ENCODE results near the gene FAM156B.

GRCh38 chrX:49184946-49185345 is 1.2 kb downstream of the PRICKLE3 start:
- PRO-cap, 6 experiments = no peak in any of the 6 experiments
- RAMPAGE, long total RNA, 2 experiments = no peak in any of the 2 experiments
- RRBS = no CpG with 5 or more reads among the region's 10 CpGs

DNA sequence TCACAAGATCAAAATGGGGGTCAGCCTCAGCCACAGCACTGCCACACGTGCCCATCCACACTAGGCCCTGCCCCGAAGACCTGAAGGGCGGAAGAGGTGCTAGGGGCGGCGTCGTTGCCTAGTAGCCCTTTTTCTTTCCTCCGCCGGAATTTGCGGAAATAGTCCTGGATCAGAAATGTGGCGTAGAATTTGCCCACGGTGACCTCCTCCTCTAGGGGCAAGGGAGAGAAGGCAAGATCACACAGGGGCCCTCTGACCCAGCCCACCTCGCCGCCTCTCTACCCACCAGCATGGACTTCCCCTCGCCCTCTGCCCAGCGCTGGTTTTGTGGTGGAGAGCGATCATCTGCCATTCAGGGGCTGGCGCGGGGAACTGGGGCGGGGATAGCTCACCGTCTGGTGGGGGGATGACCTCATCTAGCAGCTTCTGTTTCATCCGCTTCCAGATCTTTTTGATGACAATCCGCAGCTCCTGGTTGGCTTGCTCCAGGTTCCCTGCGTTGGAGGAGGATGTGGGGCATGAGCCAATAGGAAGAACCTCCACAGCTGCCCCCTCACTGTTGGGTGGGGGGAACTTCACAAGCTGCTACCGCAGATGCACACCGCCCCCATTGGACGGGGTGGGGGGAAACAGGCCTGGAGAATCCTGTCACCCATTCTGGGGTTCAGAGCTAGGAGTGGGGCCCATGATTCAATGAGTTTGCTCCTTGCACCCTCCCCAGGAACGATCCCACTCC is 9.7 kb upstream of the SYP start:
- PRO-cap, 6 experiments = peak in 4 of 6 experiments; most common minus-strand start position 361 of the sequence (in 3)
- RAMPAGE, long total RNA, 2 experiments = no peak in any of the 2 experiments
- RRBS = no CpG with 5 or more reads among the region's 27 CpGs

- PRO-cap, 6 experiments = no peak in any of the 6 experiments
- RAMPAGE, long total RNA, 2 experiments = no peak in any of the 2 experiments
- RRBS = no CpG with 5 or more reads among the region's 7 CpGs
These were observed 1.1 kb downstream of the PAGE4 start for GRCh38 chrX:49830168-49830567.

GRCh38 chrX:49877273-49877738 is 2.0 kb upstream of the USP27X start:
- PRO-cap, 6 experiments = no peak in any of the 6 experiments
- RAMPAGE, long total RNA, 2 experiments = no peak in any of the 2 experiments
- RRBS = no CpG with 5 or more reads among the region's 3 CpGs

DNA sequence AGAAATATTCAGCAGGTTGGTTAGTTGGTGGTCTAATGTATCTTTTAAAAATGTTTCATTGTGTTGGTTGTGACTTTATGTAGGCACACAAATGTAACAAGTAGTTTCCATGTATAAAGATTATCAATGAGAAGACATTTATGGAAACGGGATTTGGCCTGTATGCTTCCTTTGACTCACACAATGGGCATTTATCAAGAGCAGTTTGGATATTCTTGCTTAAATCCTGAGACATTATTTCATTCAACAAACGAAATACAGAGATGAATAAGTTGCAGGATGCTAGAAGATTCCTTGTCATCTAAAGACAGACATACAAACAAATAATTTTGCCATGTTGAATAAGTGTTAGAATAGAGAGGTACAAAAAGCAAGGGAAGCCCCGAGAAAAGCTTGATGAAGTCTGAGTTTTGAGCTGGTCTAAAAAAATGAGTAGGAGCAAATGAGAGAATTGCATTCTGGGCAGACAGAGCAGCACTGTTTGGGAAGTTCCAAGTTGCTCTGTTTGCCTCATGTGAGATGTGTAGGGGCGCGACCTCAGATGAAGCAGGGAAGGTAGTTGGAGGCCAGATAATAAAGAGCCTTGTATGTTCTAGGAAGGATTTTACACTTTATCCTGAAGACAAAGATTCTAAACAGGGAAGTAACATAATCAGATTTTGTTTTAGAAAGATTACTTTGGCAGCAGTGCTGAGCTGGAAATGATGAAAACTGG is 3.9 kb downstream of the CLCN5 start:
- PRO-cap, 6 experiments = no peak in any of the 6 experiments
- RAMPAGE, long total RNA, 2 experiments = no peak in any of the 2 experiments
- RRBS = no CpG with 5 or more reads among the region's 5 CpGs

GRCh38 chrX:50202345-50202853 is 1.6 kb upstream of the AKAP4 start:
- PRO-cap, 6 experiments = peak in 1 of 6 experiments; most common plus-strand start chrX:50202713 (in 1); most common minus-strand start chrX:50202559 (in 1)
- RAMPAGE, long total RNA, 2 experiments = no peak in any of the 2 experiments
- RRBS = no CpG with 5 or more reads among the region's 2 CpGs

DNA sequence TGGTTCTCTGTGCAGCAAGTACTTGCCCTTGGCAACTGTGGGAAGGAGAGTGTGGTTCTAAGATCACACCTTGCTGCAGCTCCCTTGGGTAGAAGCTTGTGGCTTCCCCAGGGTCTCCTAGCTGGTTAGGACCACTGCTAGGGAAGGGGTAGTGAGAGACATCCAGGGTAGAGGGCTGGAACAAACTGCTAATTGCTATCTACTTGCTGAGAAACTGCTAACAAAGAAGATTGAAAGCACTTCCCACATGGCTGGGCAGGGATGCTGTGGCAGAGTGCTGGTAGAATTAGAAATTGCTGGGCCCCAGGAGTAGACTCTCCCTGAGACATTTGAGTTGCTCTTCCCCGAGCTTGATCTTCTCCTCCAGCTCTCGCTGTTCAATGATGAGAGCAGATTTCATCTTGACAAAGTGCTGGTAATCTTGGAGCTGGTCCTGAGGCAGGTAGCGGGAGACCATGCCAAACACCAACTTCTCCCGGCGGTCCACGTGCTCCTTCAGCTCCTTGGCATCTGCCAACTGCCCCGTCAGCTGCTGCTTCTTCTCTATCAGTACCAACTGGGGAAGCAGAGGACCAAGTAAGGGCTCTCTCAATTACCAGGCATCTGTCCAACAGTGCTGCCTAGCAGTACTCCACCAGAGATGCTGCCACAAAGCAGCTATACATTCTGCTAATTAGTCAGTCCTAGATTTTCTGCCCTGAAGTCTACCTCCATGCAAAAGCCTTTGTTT is 125.9 kb upstream of the DGKK start:
- PRO-cap, 6 experiments = no peak in any of the 6 experiments
- RAMPAGE, long total RNA, 2 experiments = no peak in any of the 2 experiments
- RRBS = no CpG with 5 or more reads among the region's 7 CpGs

DNA sequence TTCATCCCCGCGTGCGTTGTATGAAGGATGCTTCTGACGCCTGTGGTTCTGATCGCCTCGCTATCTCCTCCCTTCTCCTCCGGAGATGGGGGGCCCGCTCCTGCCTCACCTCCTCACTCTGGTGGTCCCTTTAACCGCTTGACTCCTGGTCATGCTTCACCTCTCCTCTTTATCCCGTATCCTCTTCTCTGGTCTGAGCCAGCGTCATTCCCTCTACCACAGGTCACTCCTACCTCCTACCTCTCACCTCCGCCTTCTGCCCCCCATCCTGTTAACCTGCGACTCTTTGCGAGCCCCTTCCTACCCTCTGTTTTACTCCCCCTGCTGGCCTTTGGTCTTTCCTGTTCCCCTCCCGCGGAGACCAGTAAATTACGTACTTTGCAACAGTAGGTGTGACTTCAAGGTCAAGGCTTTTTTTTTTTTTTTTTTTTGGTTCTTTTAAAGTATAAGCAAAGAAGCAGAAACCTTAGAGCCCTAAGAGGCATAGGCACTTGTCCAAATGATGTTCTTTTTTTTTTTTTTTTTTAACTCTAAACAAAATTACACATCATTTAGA is 60.1 kb downstream of the GSPT2 start:
- PRO-cap, 6 experiments = no peak in any of the 6 experiments
- RAMPAGE, long total RNA, 2 experiments = no peak in any of the 2 experiments
- RRBS = no CpG with 5 or more reads among the region's 17 CpGs

- PRO-cap, 6 experiments = no peak in any of the 6 experiments
- RAMPAGE, long total RNA, 2 experiments = no peak in any of the 2 experiments
- RRBS = no CpG with 5 or more reads among the region's 62 CpGs
These were observed at the start of gene FAM156B for GRCh38 chrX:52897083-52897612. TSS of gene FAM156B (plus strand) at chrX:52897330.

GRCh38 chrX:52983209-52983710 is 24.9 kb upstream of the FAM156A start:
- PRO-cap, 6 experiments = no peak in any of the 6 experiments
- RAMPAGE, long total RNA, 2 experiments = no peak in any of the 2 experiments
- RRBS = no CpG with 5 or more reads among the region's 1 CpG

- PRO-cap, 6 experiments = peak in 6 of 6 experiments; most common plus-strand start chrX:53088920 (in 3); most common minus-strand start chrX:53088635 (in 4)
- RAMPAGE, long total RNA, 2 experiments = no peak in any of the 2 experiments
- RRBS = no CpG with 5 or more reads among the region's 55 CpGs
These were observed 5.7 kb upstream of the KANTR start for GRCh38 chrX:53087937-53088964.

DNA sequence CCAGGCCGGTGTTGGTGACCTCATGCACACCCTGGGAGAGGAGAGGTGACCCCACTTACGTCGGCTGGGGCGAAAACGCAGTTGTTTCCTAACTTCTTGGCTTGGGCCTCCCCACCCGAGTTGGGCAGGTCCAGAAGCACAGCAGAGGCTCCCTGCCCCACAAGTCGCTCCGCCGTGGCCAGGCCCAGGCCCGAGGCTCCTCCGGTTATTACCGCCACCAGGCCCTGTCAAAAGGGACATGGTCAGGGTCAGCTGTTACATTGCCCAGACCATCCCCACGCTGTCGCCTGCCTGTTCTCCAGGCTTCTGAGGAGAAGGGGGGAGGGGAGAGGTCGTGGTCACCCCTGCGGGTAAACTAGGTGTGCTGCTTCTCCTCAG is 518 bp downstream of the HSD17B10 start:
- PRO-cap, 6 experiments = no peak in any of the 6 experiments
- RAMPAGE, long total RNA, 2 experiments = no peak in any of the 2 experiments
- RRBS = no CpG with 5 or more reads among the region's 16 CpGs

GRCh38 chrX:53984980-53985245 is 59.4 kb downstream of the PHF8 start:
- PRO-cap, 6 experiments = no peak in any of the 6 experiments
- RAMPAGE, long total RNA, 2 experiments = no peak in any of the 2 experiments
- RRBS = no CpG with 5 or more reads among the region's 9 CpGs

GRCh38 chrX:54528803-54529227 is 1.2 kb upstream of the GNL3L start:
- PRO-cap, 6 experiments = no peak in any of the 6 experiments
- RAMPAGE, long total RNA, 2 experiments = no peak in any of the 2 experiments
- RRBS = no CpG with 5 or more reads among the region's 2 CpGs

GRCh38 chrX:54562507-54562767 is 32.4 kb downstream of the GNL3L start:
- PRO-cap, 6 experiments = no peak in any of the 6 experiments
- RAMPAGE, long total RNA, 2 experiments = no peak in any of the 2 experiments
- RRBS = no CpG with 5 or more reads among the region's 6 CpGs

DNA sequence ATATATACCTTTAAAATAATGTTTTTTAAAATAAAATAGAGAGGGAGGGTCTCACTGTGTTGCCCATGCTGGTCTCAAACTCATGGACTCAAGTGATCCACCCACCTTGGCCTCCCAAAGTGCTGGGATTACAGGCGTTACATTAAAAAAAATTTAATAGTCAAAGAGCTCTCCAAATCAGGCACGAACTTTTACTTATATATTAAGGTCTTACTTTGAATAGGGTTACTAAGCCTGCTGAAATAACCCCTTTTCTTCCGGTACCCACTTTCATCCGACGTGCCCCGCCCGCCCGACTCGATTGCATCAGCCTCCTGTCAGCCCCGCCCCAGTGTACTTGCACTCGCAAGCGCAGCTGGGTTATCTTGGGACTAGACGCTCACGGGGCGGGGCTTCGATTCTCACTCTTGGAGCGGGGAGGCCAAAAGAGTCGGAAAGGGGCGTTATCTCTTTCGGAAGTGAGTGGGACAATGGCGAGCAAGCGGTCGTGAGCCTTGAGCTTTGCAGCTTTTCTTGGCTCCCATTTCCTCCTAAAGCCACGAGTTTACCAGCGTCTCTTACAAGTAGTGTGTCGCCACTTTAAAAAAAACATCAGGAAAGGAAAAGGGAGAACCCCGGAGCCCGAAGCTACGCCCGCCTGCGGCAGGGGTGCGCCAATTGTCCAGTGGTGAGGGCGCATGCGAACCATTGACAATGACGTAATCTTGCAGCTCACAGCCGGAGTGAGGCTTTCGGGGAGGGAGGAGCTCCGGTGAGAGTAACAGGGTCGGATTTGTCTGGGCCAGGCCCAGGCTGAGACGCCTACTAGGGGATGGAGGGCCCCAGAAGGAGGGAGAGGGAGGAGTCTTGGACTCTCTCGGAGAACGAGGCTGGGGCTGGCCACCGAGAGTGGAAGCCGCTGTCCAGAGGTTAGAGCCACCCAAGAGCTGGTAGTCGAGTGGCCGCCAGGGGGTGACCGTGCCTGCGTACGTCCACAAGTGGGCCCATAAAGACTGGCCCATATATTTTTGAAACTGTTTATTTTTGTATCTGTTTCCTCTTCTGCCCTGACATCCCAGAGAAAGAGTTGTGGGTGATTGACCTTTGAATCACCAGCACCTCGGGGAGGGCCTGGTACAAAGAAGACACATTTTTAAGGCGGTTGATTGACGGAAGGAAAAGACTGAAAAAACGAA is 109.5 kb downstream of the GNL3L start:
- PRO-cap, 6 experiments = peak in 6 of 6 experiments; most common plus-strand start position 714 of the sequence (in 6); most common minus-strand start position 308 of the sequence (in 5)
- RAMPAGE, long total RNA, 2 experiments = no peak in any of the 2 experiments
- RRBS = under 1% methylated on average over 7 of the region's 53 CpGs

DNA sequence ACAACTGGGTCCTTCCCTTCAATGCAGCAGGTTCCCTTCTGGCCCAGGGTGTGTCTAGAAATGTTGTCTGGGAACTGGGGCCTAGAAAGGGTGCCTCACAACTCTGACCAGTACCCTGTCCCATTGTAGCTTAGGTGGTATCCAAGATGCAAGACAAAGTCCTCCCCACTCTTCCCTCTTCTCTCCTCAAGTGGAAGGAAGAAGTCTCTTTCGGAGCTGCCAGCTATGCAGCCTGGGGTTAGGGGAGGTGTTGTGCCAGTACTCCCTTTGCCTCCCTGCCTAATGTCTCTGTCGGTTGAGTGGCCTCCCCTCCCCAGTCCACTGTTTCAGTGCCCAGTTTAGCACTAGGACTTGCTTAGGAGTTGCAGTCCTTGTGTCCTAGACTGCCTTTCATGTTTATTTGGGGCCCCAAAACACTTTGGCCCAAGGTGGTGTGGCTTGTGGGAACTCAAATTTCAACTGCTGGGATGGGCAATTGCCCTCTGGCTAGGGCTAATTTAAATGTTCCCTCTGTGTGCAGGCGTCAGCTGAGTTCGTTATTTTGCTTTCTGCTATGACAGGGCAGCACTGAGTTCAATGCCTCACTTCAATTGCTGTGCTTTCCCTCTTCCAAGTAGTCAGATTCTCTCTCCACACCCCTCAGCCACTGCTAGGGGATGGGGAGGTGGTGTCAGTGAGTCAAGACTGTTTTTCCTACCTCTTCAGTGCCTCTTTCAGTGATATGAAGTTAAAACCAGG is 51.3 kb downstream of the ITIH6 start:
- PRO-cap, 6 experiments = no peak in any of the 6 experiments
- RAMPAGE, long total RNA, 2 experiments = no peak in any of the 2 experiments
- RRBS = no CpG with 5 or more reads among the region's 4 CpGs

DNA sequence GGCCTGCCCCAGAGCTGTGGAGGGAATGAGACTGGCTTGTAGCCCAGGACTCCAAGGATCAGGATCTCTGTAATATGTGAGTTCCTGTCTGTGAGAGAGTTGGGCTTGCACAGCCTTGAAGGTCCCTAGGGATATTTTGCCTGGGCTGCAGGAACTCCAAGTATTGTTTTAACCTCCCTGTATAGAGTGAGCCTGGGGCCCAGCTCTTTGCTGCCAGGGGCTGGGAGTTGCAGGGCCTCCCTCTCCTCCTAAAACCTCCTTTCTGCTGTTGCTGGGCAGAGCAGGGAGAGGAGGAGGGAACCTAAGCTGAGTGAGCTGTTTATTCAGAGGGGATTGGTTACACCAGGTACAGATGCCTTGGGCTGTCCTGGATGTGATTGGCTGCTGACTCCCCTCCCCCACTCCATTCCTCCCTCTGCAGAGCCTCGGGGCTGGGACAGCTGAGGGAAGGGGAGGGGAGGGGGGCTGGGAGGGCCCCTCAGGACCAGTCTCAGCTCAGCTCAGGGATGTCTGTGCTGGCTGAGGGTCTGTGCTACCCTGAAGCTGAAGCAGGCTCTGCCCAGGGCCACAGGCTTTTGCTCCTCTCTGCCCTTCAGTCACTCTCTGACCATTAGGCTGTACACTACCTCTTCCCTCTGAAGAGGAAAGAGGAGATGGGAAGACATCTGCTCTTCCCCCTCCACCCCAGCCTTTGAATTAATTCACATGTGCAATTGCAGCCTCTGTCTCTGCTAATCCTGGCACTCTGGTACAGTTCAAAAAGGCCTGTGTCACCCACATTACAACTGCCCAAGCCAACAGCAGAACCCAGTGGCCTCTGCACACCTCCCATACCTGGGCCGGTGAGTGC is 23.4 kb downstream of the ITIH6 start:
- PRO-cap, 6 experiments = peak in 1 of 6 experiments; most common minus-strand start position 264 of the sequence (in 1)
- RAMPAGE, long total RNA, 2 experiments = no peak in any of the 2 experiments
- RRBS = no CpG with 5 or more reads among the region's 2 CpGs

DNA sequence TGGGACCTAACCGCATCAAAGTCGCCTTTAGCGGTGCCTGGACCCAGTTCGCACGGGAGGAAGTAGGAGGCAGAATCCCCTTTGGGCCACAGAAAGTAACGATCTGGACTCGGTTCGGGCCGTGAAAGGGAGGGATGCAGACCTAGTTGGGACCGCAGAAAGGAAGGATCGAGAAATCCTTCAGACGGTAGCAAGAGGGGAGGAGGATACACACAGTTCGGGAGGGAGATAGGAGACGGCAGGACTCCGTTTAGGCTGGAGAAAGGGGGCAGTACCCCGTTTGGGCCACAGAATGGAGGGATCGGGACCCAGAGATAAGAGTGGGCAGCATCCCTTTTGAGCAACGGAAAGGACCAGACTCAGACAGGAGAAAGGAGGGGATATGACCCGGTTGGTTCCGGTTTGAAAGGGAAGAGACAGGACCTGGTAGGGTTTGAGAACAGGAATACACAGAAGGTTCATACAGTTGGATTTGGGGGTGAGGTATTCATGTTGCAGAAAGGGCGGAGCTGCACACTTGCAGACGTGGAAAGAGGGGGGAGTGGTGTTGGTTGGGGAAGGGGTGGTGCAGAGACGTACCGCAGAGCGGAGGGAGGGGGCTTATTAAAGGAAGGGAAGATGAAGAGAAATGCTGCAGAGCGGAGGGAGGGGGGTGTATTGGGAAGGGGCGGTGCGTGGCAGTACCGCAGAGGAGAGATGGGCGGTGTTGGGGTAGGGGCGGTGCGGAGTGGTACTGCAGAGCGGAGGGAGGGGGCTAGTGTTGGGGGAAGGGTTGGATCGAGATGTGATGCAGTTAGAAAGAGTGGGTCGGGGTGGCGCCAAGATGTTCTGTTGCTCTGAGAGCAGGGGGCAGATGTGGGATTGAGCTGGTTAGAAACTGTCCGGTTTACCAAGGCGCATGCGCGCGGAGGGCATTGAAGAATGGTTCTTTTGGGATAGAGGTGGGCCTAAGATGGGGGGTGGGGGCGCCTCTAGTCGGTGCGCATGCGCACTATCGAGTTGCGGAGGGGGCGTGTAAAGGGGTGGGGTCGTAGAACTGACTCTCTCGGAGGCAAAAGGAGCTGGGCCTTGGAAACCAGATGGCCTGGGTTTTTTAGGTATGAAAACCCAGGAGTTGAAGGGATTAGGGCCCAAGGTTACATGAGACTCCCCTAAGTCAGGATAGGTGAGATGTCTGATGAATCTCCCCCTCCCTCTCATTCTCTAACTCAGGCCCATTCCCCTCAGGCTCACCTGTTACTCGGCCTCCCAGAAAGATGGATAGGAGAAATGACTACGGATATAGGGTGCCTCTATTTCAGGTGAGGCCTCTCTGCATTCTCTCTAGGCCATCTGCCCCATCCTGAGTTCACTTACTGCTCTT is 848 bp downstream of the TRO start:
- PRO-cap, 6 experiments = peak in 3 of 6 experiments; most common plus-strand start position 1,028 of the sequence (in 1); most common minus-strand start position 863 of the sequence (in 3)
- RAMPAGE, long total RNA, 2 experiments = no peak in any of the 2 experiments
- RRBS = no CpG with 5 or more reads among the region's 52 CpGs

GRCh38 chrX:54993228-54993620 is 764 bp downstream of the PFKFB1 start:
- PRO-cap, 6 experiments = no peak in any of the 6 experiments
- RAMPAGE, long total RNA, 2 experiments = no peak in any of the 2 experiments

Measured in heart left ventricle (tissue), 7 donors.